Spleen (tissue), 7 donors: Measurements from ENCODE around the genes TRMT2A and ZNF74.

DNA sequence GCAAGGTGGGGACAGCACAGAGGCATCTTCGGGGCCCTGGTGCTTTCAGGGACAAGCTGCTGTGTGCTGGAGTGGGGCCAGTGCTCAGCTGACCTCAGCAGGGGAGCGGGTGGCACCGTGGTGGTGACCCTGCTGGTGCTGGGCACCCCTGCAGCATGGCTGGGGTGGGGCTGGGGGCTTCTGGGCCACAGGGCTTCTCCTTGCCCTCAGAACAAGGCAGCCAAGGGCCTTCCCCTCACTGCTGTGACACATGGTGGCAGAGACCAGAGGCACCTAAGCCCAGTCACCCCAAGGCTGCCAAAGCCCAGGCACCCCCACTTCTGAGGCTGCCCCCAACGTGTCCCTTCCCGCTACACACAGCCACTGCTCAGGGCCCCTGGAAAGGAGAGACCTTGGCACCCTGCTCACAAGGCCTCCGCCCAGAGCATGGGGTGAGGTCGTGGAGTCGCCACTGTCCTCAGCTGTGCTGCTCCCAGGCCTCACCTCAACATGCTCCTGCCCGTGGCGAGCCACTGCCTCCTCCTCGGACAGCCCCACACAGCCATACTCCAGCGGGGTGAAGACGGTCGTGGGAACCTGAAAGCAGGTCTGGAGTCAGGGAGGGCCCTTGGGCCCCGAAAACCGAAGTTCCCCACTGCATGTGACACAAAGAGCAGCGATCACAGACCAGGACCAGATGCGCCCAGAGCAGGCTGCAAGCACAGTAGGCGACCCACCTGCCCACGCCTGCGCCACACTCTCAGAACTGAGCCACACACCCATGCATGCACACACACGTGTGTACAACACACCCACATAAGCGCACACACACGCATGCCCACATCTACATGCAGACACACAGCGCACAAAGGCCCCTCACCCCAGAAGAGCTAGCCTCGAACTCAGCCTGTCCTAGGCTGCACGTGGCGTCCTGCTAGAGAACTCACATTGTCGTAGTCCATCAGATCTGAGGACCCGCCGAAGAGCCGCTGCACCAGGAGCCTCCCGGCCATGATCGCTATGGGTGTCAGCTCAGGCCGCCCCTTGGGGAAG, 25.3 kb upstream of the GNB1L start:
- PRO-cap, 4 experiments = no peak in any of the 4 experiments
- RAMPAGE, long total RNA, 4 experiments = no peak in any of the 4 experiments

DNA sequence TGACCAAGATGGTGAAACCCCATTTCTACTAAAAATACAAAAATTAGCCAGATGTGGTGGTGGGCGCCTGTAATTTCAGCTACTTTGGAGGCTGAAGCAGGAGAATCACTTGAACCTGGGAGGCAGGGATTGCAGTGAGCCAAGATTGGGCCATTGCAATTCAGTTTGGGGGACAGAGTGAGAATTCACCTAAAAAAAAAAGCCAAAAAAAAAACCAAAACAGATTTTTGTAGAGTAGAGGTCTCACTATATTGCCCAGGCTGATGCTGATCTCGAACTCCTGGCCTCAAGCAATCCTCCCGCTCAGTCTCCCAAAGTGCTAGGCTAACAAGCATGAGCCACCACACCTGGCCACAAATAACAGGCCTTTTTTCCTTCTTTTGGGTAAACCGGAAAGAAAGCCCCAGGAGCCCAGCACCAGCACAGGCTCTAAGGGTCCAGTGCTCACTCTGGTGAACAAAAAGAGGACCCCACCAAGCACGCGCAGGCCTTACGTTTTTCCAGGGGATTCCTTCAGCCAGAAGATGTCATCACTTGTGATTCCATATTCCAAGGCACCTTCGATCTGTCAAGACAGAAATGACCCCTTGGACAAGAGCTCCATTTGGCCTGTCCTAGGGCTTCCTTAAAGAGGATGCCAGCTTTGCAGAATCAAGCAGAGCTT, 30.6 kb upstream of the COMT start:
- PRO-cap, 4 experiments = no peak in any of the 4 experiments
- RAMPAGE, long total RNA, 4 experiments = no peak in any of the 4 experiments

- PRO-cap, 4 experiments = no peak in any of the 4 experiments
- RAMPAGE, long total RNA, 4 experiments = no peak in any of the 4 experiments
These were observed 27.8 kb upstream of the TXNRD2 start for GRCh38 chr22:19969065-19970258.

DNA sequence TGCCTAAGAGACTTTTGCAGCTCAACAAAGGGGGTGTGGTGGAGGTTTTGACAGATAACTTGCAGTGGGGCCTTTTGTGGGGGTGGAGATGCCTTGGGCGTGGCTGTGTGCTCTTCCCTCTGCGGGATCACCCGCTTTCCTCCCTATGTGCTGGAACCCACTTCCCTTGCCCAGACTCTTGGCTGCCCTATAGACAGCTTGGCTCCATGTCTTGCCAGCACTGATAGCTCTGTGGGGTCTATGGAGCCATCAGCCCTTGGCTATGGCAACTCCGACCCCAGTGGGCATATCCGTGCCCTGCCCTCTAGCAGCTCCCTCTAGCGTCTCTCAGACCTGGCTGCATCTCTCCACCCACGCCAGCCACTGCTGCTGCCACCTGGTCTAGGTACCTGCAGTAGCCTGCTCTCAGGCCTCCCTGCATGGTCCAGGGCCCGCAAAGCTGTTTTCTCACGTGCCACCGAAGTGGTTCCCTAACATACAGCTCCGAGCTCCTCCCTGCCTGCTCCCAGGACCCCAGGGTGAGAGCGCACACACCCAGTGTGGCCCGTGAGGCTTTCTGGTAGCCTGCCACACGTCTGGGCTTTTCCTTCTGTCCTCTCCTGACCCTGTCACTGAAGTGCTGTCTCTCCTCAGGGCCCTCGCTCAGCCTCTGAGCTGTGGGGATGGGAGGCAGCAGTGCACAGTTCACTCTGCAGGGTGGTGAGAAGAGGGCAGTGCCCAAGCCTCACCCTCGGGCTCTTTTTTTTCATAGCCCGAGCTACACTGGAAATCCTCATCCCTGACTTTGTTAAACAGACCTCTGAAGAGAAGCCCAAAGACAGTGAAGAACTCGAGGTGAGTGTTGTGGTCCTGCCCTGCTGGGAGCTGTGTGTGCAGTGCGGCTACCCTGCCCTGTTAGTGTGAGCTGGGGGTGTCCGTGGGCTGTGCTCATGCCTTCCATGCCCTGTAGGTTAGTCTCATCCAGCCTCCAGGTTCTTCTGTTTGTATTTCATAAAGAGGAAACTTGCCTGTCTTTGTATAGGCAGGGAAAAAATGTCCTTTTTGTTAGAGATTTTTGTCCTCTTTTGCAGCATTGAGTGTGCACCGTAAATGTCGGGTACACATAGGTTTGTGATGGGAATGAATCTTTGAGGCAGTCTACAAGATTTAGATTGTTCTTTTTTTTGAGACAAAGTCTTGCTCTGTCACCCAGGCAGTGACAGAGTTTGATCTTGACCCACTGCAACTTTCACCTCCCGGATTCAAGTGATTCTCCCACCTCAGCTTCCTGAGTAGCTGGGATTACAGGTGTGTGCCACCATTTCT, 14.4 kb downstream of the DGCR8 start:
- PRO-cap, 4 experiments = no peak in any of the 4 experiments
- RAMPAGE, long total RNA, 4 experiments = no peak in any of the 4 experiments

- PRO-cap, 4 experiments = peak in 4 of 4 experiments; most common plus-strand start chr22:20117012 (in 4); most common minus-strand start chr22:20117239 (in 4)
- RAMPAGE, long total RNA, 4 experiments = start-site peak on the plus strand in 3 of 4 experiments, at chr22:20117551-20117561 at its widest, 47 to 146 reads per replicate; start-site peak on the minus strand in 2 of 4 experiments, at chr22:20116954-20117226 at its widest, 27 to 83 reads per replicate
These were observed at the start of gene TRMT2A for GRCh38 chr22:20116690-20117861. Gene TRMT2A, minus strand, starts transcription at chr22:20117226.

DNA sequence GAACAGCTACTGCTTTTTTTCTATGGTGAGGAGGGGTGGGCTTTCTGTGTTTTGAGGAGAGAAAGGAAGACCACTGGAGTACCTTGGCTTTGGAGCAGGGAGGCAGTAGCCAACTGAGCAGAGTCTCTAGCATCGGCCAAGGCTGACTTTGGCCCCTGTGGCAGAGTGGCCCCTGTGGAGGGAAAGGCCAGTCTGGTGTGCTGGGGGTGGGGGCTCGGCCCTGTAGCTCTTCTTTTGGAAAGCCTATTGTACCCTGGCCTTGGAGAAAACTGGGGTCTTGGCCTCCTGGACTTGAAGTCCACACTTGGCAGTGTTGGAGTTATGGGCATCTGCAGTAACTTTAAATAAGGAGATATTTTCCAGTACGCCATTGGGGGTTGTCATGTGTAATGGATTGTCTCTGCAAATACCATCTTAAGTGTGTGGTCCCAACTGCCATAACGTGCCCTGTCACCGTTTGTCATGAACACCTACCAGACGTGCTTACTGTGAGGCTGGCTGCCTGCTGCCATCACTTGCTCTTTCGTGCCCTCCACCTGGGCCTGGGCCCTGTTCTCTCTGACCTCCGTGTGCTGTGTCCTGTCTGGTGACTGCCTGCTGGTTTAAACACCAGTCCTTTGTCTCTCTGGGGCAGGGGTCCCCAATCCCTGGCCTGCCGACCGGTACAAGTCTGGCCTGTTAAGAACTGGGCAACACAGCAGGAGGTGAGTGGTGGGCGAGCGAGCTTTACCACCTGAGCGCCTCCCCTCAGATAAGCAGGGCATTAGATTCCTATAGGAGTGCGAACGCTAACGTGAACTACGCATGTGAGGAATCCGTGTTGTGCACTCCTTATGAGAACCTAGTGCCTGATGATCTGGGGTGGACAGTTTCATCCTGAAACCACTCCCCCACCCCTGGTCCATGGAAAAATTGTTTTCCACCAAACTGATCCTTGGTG, 3.7 kb upstream of the ZDHHC8 start:
- PRO-cap, 4 experiments = peak in 1 of 4 experiments; most common plus-strand start position 842 of the sequence (in 1)
- RAMPAGE, long total RNA, 4 experiments = no peak in any of the 4 experiments

DNA sequence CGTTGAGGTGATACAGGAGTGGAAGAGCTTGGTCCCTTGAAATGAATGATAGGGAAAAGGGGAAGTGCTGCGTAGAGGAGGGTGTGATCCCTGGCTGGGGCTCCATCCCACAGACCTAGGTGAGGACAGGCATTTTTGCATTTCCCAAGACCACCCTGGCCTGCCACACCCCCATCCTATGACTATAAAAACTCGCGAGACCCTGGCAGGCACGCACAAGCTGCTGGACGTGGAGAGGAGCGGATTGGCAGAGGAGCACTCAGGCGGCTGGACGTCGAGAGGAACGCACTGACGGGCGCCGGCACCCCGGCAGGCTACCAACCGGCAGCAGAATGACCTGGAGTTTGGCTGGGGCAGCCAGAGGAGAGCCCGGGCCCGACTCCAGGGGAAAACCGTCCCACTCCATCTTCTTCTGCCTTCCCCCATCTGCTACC, 32.6 kb downstream of the RTN4R start:
- PRO-cap, 4 experiments = no peak in any of the 4 experiments
- RAMPAGE, long total RNA, 4 experiments = no peak in any of the 4 experiments

GRCh38 chr22:20237933-20238945, 29.9 kb downstream of the RTN4R start:
- PRO-cap, 4 experiments = peak in 4 of 4 experiments; most common plus-strand start chr22:20238392 (in 4); most common minus-strand start chr22:20238181 (in 1)
- RAMPAGE, long total RNA, 4 experiments = no peak in any of the 4 experiments

DNA sequence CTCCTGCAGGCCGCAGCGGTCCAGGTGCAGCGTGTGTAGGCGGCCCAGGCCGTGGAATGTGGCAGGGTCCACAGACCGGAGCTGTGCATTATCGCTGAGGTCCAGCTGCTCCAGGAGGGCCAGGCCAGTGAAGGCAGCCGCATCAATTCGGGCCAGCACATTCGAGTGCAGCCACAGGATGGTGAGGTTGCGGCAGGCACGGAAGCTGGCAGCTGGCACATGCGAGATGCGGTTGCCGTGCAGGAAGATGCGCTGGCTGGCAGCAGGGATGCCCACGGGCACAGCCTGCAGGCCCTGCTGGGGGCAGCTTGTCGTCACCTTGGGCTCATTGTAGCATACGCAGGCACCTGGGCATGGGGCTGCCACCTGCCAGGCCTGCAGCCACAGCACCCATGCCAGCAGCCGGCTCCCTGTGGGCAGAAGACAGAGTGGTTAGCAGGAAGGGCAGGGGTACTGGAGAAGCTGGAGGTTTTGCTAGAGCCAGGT, 25.4 kb downstream of the RTN4R start:
- PRO-cap, 4 experiments = no peak in any of the 4 experiments
- RAMPAGE, long total RNA, 4 experiments = start-site peak on the minus strand in 1 of 4 experiments, centred at position 211 of the sequence, 8 reads per replicate

DNA sequence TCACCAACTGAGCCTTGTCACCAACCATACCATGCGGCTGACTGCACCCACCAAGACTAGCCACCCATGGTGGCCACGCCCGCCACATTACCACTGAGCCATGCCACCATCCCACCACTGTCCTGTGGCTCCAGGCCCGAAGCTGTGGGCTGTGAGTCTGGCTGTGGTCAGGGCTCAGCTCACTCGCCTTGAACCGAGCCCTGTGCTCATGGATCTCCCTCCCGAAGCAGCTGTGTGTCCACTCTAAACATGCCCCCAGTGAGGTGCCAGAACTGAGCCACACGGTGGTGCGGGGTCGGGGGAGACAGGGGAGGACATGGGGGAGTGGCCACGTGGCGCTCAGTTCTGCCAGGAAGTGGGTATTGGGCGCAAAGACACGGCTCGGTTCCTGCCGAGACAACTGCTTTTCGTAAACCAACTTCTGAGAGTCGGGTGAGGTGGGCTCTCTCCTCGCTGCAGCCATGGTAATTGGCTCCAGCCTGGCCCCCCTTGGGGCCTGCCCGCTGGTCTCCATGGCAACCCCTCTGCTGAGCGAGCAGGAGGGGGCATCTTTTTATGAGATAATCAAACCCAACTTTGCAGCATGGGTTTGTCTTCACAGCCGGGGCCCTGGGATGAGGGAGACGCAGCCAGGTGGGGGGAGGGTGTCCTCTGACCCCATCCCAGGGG, 23.1 kb downstream of the RTN4R start:
- PRO-cap, 4 experiments = peak in 2 of 4 experiments; most common plus-strand start position 371 of the sequence (in 1)
- RAMPAGE, long total RNA, 4 experiments = no peak in any of the 4 experiments

GRCh38 chr22:20245967-20246703, 22.0 kb downstream of the RTN4R start:
- PRO-cap, 4 experiments = peak in 2 of 4 experiments; most common plus-strand start chr22:20246307 (in 2)
- RAMPAGE, long total RNA, 4 experiments = no peak in any of the 4 experiments

- PRO-cap, 4 experiments = peak in 4 of 4 experiments; most common plus-strand start chr22:20299135 (in 3)
- RAMPAGE, long total RNA, 4 experiments = no peak in any of the 4 experiments
These were observed 21.1 kb downstream of the DGCR6L start for GRCh38 chr22:20298651-20299362.

DNA sequence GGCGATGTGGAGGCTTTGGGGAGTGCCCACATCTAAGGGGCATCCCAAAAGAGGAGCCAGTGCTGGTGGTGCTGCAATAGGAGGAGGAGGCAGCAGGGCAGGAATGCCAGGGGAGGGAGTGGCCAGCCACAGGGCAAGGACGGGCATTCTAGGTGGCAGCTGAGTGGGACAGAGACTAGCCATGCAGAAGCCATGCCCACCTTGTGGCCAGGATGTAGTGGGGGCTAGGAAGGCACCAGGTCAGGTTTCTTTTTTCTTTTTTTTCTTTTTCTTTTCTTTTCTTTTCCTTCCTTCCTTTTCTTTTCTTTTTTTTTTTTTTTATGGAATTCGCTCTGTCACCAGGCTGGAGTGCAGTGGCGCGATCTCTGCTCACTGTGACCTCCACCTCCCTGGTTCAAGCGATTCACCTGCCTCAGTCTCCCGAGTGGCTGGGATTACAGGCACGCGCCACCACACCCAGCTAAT, 18.8 kb downstream of the DGCR6L start:
- PRO-cap, 4 experiments = no peak in any of the 4 experiments
- RAMPAGE, long total RNA, 4 experiments = no peak in any of the 4 experiments

DNA sequence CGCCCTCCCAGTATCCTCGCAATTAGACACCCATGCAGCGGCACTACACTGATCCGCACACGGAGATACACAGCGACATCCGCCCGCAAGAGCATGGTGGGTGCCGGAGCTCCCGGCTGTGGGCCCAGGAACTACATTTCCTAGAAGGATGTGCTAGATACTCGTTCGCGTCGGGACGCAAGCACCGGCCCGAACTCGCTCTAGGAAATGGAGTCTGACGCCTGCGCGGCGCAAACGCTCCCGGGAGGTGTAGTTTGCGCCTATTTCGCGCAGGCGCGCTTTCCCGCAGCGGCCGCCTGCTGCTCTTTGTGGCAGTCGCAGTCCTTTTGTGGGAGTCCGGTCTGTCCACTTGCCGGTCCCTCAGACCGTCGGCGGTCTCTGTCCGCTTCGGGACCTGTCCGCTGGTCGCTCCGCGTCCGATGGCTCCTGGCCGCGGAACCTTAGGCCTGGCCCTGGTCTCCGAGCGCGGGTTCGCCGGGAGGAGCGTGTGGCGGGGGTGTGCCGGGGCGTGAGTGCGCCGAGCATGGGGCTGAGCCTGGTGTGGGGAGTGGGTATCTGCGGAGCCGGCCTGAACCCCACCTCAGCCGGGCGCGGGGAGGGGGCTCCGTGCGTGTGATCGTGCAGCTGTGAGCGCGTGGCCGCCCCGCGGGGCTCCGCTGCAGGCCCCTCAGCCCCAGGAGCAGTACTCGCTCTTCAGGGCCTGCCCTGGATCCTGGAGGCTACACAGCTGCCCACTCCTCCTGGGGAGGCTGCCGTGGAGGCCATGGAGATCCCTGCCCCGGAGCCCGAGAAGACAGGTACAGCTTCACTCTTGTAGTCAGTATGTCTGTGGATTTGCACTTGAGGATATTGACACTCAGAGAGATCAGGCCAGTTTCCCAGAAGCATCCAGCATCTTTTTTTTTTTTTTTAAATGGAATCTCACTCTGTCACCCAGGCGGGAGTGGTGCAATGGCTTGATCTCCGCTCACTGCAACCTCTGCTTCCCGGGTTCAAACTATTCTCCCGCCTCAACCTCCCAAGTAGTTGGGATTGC, at the start of gene ZNF74:
Gene ZNF74 (plus strand): TSS at position 286 of the 1,036 bp plus-strand sequence.
- PRO-cap, 4 experiments = peak in 4 of 4 experiments; most common plus-strand start position 324 of the sequence (in 2); most common minus-strand start position 202 of the sequence (in 3)
- RAMPAGE, long total RNA, 4 experiments = start-site peak on the plus strand in 1 of 4 experiments, centred at position 286 of the sequence, 7 reads per replicate

DNA sequence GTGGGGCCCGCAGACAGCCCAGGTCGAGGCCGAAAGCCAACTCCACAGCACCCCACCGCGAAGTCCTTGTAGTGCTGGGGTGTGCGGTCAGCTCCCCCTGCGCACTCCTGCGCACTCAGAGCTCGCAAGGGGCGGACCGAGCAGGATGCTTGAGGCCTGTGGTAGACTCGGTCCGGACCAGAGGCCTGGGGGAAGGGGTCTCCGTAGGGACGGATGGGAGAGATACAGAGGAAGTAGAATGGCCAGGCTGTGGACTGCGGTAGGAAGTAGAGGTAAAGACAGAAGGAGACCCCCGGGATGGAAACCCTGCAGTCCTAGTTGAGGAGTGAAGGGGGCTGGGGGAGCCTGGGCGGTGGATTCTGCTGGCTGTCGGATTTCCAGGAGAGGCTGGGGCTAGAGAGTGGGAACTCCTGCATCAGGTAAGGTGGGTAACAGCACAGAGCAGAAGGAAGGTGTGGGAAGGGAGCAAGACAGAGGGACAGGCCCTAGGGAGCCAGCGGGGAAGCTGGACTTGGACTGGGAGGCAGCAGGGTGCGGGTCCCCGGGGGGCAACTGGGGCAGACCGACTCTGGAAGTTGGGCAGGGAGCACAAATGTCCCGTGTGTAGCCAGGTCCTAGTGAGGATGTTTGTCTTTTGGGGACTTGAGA, 739 bp upstream of the SCARF2 start:
- PRO-cap, 4 experiments = peak in 2 of 4 experiments; most common plus-strand start position 165 of the sequence (in 2); most common minus-strand start position 115 of the sequence (in 1)
- RAMPAGE, long total RNA, 4 experiments = no peak in any of the 4 experiments

GRCh38 chr22:20488751-20489878, 6.5 kb downstream of the KLHL22 start:
- PRO-cap, 4 experiments = no peak in any of the 4 experiments
- RAMPAGE, long total RNA, 4 experiments = no peak in any of the 4 experiments

DNA sequence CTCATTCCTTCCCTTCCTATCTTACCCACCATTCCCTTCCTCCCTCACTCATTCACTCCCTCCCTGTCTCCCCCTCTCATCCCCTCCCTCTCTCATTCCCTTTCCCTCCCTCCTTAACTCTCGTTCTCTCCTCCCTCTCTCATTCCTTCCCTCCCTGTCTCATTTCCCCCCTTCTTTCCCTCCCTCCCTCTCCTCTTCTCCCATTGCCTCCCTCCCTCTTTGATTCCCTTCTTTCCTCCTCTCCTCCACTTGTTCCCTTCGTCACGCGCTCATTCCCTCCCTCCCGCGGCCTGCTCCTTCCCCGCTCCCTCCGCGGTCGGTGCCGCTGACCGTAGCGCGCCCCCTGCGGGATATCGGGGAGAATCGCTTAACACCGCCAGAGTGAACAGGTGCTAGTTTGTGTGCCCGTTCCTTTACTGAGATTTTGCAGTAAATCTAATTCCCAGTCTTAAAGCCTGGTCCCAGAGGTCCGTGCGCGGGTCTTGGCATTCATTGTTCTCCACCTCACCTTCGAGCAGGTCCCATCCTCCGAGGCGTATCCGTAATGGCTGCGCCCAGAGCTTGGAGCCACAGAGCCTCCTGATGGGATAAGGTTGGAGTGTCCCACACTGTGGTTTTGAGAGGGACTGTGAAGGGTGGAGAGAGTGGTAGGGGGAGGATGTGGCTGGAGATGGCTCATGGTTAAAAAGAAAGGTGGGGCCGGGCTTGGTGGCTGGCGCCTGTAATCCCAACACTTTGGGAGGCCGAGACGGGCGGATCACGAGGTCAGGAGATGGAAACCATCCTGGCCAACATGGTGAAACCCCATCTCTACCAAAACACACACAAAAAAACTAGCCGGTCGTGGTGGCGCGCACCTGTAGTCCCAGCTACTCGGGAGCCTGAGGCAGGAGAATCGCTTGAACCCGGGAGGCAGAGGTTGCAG, 966 bp upstream of the KLHL22 start:
- PRO-cap, 4 experiments = peak in 4 of 4 experiments; most common minus-strand start position 318 of the sequence (in 3)
- RAMPAGE, long total RNA, 4 experiments = no peak in any of the 4 experiments

- PRO-cap, 4 experiments = no peak in any of the 4 experiments
- RAMPAGE, long total RNA, 4 experiments = no peak in any of the 4 experiments
These were observed 45.7 kb downstream of the MED15 start for GRCh38 chr22:20552979-20553676.

DNA sequence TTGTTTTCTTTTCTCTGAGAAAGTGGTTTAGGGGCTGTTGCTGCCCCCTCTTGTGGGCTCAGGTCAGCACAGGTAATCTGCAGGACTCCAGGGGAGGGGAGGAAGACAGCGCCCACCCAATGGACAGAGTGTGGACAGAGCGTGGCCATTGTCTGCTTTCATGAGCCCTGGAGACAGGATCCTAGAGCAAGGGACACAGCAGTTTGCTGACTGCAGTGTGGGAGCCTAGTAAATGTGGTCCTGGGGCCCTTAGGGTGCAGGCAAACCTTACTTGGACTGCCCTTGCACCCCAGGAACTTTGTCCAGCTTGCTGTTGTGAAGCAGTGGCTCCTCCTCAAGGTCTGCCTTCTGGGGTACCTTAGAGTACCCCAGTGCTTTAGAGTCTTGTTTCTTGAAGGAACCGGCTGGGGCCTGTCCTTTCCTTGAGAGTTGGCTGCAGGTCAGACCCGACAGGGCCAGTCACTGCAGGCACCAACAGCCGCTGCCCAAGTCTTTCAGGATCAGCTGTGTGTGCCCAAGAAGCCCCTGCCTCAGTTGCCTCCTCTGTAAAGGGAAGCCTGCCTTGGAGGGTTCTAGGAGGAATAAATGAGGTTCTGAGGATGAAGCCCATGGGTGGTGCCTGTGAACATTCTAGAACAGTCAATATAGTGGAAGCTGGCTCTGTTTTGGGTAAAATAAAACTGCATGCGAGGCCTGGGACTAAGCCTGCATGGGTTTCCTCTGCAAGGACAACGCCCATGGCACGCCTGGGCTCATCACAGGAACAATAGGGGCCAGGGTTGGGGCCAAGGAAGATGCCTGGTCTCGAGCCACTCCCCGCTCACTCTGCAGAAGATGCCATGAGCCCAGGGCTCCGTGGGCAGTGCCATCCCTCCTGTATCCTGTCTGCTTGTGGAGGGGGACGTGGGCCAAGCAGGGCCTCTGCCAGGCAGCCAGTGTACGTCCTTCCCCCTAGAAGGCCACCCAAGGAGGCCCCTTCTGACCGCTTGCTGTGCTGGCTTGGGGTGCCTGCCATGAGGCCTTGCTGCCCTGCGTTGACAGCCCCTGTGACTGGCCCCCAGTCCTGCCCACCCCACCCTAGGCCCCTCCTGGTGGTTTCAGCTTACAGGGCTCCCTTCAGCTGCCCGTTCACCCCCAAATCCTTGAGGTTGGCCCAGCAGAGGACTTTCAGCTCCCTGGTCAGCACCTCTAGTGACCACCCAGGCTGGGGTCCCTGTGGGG, 81.5 kb downstream of the MED15 start:
- PRO-cap, 4 experiments = peak in 2 of 4 experiments; most common plus-strand start position 791 of the sequence (in 2)
- RAMPAGE, long total RNA, 4 experiments = no peak in any of the 4 experiments

DNA sequence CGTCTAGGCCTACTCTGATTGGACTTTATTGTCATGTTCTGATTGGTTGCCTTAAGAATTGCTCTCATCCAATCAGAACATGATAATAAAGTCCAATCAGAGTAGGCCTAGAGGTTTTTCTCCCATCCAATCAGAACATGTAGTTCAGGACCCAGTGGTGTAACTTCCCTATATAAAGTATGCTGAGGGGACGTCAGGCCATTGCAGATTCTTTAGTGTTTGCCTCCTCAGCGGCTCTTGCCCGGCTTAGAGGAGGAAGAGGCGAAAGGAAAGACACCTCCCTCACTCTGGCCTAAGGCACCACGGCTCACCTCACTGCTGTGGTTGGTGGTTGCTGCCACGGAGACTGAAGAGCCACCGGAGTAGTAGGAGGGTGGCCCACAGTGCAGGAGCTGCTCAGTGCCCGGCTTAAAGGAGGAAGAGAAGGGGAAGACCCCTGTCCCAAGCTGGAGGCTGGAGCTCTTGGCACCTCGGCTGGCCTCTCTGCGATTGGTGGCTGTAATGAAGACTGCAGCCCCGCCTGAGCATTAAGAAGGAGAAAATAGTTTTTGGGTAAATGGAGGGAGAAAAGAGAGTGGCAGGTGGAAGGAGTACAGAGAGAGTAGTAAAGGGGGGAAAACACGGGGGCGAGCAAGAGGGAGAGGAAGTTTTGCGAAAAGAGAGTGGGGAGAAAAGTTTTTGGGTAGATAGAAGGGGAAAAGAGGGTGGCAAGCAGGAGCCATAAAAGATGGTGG, 116.7 kb upstream of the SERPIND1 start:
- PRO-cap, 4 experiments = no peak in any of the 4 experiments
- RAMPAGE, long total RNA, 4 experiments = no peak in any of the 4 experiments